AG04449 (cell line): ENCODE measurements around the gene DIMT1.

GRCh38 chr5:60944546-60944888 lies 353 bp downstream of the ERCC8 start:
- RRBS: no CpG with 5 or more reads among the region's 11 CpGs

DNA sequence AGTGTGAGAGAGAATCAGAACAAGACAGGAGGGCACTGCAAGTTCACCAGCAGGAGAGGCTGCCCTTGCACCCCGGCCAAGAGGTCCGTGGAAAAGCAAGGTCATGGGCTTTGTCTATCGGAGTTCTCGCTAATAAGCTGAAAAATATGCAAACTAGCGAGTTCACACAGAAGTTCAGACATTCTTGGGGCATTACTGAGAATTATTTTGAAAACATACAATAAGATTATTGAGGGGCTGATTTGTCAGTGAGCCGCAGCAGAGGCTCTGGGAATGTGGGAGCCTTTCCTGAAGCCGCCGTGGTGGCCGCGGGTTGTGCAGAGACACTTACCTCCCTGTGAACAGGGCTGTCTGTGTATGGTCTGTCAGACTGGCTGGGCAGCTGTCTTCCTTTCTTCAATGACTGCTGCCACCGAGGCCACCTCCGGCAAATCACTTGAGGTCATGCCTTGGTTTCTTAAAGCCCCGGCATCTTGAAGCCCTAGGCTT lies 79.6 kb upstream of the ZSWIM6 start:
- RRBS: 67% methylated on average over 2 of the region's 13 CpGs

GRCh38 chr5:61328975-61329320 lies 3.1 kb upstream of the ZSWIM6 start:
- RRBS: no CpG with 5 or more reads among the region's 2 CpGs

DNA sequence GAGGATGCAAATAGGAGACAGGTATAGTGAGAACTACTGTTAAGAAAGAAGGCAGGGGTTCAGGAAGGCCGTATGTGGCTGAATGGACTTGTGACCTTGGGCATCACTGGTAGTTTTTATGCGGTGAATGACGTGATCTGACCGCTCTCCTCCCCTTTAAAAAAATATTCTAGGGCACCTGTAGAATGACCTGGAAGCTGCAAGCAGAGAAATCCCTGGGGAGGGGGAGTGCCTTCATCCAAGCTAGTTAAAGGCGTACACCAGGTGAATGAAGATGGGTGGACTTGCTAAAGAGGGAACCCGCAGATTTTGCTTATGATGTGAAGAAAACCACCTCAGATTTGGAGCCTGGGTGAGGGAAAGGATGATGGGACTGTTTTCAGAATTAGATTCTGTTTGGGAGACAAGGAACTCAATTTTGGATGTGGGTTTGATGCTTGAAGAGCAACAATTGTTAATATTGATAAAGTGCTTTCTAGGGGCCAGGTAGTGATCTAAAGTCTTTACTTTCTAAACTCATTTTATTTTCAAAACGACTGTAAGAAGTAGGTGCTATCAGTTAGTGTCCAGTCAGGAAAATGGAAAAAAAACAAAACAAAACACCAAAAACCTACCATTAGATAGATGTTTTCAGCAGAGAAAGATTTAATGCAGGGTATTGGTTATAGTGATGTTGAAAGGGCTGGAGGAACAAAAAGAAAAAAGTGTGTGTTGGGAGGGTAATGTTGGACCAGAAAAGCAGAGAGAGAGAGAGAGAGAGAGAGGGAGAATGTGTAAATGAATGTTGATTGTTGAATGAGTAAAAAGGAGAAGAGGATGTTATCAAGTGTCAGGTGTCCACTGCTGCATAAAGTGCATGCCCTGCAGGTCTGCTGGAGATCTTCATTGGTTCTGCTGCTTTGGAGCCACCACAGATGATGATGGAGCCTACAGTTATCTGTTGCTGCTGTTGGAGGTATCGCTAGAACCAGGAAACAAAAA lies 27.5 kb downstream of the ZSWIM6 start:
- RRBS: no CpG with 5 or more reads among the region's 8 CpGs

DNA sequence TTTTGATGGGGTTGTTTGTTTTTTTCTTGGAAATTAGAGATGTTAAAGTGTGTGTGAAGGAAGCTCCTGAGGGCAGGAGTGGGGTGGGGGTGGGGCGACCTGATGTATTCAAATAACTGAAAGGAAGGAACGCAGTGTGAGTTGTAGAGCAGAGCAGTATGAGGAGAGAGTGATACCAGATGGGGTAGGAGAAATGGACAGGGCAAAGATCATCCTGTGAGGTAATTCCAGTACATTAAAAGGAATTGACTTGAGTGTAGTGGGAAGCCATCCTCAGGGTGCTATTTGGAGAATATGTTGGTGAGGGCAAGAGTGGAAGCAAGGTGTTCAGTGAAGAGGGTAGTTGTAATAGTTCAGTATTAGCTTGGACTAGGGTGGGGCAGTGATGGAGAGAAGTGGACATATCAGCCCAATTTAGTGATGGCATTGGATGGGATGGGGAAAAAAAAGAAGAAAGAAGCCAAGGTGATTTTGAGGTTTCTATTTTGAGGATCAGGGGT lies 81.8 kb downstream of the ZSWIM6 start:
- RRBS: no CpG with 5 or more reads among the region's 2 CpGs

GRCh38 chr5:61508834-61509479 lies 176.9 kb downstream of the ZSWIM6 start:
- RRBS: no CpG with 5 or more reads among the region's 3 CpGs

DNA sequence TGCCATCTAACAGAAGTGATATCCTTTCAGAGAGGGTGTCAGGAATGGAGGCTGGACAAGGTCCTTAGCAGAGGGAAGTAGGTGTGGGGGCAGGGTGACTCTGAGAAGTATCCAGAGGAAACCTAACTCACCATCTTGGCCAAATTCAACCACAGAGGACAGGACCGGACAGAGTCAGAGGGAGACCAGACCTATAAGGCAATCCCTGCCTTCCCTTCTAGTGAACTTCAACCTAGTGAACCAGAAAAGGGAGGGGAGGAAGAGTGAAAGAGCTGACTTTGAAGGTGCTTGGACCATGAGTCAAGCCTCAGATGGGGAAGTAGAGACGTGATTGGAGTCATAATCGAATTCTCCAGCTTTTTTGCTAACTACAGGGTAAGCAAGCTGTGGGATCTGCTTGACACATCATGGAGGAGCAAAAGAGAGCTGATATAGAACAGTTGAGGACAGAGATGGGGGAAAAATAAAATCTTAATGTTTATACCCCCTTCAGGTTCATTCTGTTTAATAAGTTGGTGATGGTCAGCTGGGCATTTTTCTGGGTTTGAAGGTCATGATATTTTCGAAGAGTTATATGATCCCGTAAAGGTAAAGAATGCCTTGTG lies 18.7 kb upstream of the KIF2A start:
- RRBS: no CpG with 5 or more reads among the region's 5 CpGs

GRCh38 chr5:62402852-62404166 lies at the start of gene DIMT1:
DIMT1 (minus strand) TSS chr5:62403905.
- RRBS: 1% methylated on average over 35 of the region's 68 CpGs

DNA sequence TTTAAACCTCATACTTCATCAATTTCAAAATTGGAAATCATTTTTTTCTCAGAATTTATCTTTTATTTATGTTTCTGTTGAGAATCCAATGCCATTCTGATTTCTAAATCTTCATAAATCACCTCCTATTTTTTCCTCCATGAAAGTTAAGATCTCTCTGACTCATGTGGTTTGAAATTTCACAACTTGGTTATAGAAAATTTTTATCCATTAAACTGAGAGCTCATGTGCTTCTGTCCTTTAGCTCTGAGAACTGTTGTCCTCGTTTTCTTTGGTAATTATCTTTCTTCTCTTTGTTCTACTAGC lies 1.5 kb upstream of the RNF180 start:
- RRBS: no CpG with 5 or more reads among the region's 1 CpG

- RRBS: no CpG with 5 or more reads among the region's 19 CpGs
Measured at GRCh38 chr5:64507030-64507452, 1.2 kb downstream of the RGS7BP start.

DNA sequence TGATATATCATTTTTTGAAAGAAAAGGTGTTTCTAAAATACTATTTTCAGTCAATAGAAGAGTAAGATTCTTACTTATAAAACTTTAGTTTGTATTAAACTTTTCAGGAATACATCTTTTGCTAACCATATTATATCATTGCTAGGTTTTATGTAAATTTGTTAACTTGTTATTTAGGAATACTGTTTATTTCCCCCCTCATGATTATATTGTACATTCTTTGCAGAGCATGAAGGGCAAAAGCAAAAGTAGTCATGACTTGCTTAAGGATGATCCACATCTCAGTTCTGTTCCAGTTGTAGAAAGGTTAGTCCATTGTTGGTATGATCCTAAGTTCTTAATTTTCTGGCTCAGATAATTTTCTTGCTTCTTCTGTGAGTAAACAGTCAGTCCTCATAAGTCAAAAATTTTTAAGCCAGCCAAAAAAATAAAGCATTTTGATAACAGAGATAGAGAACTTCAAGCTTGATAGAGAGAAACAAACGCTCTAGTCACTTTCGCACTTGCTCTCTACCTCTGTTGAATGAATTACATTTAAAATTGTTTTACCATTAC lies 31.4 kb downstream of the CWC27 start:
- RRBS: no CpG with 5 or more reads among the region's 2 CpGs

GRCh38 chr5:65034524-65035143 lies 265.9 kb downstream of the CWC27 start:
- RRBS: 45% methylated on average over 6 of the region's 17 CpGs

- RRBS: no CpG with 5 or more reads among the region's 6 CpGs
Measured at GRCh38 chr5:65402084-65402878, 79.4 kb downstream of the ADAMTS6 start.

GRCh38 chr5:65482222-65483541 lies 962 bp upstream of the ADAMTS6 start:
- RRBS: 4% methylated on average over 1 of the region's 19 CpGs

DNA sequence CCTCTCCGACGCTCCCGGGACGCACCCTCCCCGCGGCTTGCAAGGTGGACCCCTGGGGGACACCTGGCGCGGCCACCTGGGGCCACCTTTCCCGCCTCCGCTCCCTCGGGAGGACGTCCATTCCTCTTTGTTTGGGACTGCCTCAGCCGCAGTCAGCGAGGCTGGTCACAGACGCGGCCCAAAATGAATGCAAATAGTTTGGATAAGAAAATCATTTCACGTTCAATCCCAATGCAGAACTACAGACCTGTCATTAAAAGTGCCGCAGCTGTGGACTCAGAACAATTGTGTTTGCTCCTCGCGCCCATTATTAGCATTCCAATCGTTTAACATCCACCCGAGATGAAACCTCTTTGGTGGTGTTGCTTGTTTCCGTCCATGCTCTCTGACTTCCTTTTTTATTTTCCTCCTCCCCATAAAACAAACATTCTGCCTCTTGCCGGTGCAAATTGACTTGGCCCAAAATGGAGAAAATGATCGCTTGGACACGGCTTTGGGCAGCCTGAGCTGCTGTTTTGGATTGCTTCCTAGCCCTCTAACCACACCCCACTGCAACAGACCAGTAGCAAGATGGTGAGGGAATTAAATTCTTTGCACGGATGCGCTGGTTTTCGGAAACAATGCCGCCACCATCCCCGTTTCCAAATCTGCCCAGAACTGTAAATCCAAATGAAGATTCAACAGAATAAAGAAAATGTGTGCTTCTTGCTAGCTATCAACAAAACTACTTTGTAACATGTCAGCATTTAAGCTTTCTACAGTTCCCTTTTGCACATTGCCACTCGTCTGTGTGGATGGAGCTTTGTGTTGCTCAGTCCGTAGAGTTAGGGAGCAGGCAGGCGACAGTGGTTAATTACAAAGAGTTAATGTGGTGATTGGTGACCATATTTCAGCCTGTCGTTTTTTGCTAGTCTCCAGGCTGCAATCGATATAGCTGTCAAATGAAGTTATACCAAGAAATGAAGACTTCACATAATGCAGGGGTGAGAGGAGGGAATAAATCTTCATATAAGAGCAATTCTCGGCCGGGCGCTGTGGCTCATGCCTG lies 829 bp downstream of the NLN start:
- RRBS: 8% methylated on average over 3 of the region's 39 CpGs

GRCh38 chr5:65769473-65769858 lies 47.5 kb downstream of the NLN start:
- RRBS: no CpG with 5 or more reads among the region's 1 CpG

DNA sequence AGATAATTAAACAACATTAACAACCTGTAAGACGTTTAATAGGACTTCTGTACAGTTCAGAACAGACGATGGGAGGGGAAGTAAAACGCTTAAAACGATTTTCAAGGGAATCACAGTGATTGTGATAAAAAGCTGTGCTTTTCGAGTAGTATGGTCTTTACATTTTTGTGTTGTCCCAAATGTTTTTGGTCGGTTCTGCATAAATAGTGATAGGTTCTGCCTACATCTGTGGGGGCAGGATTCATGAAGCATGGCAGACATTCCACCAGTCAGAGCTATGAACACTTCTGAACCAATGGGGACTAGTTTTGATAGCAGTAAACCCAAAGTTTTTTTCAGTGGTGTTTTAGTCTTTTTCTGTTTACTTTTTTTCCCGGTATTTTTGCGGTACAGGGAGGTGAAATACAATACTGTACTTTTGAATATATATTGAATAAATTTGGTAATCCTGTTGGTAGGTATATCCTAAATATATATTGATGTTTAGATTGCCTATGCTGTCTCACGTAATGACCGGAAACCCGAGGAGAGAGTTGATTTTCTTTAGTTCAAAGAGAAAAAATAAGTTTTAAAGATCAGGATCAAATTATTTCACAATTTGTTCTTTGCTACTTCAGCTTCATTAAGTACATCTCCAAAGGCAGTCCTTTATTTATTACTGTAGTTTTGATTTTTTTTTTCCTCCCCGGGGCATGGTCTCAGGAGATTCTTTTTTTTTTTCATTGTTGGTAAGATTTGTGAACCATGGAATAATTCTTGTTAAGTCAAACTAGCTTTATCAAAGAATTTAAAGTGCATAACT lies 1.4 kb downstream of the ERBIN start:
- RRBS: 0% methylated on average over 4 of the region's 12 CpGs